Neutrophil (primary cell): Measurements from ENCODE around the genes IRF2BPL, SLIRP and KCNK10.

DNA sequence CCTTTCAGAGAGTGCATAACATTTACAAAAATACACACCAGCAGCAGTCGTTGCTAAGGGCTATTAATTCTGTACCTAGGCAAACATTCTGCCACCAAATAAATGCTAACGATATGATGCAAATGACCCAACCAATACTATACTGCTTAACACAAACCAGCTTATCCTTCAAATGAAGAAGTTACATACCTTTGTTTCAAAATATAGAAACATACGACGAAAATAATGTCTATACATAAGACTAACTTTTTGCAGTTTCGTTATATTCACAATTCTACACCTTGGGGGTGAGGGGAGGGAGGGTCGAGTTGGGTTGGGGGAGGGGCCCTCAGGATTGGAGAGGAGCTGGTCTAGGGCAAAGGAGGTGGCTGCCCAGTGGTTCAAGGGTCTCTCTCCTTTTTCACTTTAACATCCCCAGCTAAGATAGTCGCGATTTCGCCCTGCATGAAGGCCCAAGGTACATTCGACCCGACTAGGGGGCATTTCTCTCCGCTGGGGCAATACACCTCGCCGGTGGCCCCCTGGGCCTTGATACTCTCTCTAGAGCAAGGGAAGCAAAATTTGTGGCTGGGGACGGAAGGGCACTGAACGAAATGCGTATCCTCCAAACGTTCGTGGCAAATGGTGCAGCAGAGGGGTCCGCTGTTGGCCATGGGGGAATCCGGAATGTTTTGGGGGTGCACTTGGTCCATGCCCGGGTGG lies 3.3 kb downstream of the IRF2BPL start:
- PRO-cap: no peak

DNA sequence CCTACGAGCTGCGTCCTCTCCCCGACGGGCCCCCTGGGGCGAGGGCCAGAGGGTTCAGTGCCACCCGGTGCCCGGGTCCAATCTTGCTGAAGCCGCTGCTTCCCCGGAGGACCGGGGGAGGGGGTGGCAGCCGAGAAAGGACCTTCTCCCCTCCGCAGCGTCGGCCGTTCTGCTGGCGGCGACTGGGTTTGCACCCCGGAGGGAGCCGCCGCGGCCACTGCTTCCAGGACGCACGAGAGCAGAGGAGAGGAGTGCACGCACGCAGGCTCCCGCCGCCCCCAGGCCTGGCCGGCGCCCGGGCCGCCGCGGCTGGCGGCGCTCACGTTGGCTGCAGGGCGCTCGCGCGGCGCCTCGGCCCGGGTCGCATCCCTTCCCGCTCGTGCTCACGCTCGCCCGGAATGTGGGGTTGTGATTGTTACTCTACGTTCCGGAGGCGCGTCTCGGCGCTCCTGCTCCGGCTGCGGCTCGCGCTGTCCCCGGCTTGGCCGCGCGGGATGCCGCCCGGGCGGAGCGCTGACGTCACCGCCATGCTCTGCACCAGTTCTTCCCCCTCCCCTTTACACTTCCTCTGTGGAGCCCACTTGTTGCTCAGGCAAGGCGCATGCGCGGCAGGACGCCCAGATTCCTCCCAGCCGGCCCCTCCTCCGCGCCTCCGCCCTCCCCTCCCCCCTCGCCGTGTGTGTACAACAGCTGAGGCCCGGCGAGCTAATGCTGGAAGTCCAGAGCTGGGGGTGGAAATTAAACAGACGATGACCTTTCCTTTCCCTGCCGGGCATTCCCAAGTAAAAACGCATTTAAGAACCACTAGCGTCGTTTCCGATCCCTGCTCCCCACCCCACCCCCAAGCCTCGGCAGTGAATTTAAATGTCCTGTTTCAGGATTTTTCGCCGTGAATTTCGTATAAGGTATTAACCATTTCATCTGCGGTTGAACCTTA lies at the start of gene IRF2BPL:
IRF2BPL (minus strand) TSS at position 478 of the 937 bp plus-strand sequence.
- PRO-cap: unidirectional peak, plus-strand start at position 110 of the sequence; unidirectional peak, minus-strand start at position 171 of the sequence; bidirectional peak, plus-strand start at position 722 of the sequence, minus-strand start at position 472 of the sequence

DNA sequence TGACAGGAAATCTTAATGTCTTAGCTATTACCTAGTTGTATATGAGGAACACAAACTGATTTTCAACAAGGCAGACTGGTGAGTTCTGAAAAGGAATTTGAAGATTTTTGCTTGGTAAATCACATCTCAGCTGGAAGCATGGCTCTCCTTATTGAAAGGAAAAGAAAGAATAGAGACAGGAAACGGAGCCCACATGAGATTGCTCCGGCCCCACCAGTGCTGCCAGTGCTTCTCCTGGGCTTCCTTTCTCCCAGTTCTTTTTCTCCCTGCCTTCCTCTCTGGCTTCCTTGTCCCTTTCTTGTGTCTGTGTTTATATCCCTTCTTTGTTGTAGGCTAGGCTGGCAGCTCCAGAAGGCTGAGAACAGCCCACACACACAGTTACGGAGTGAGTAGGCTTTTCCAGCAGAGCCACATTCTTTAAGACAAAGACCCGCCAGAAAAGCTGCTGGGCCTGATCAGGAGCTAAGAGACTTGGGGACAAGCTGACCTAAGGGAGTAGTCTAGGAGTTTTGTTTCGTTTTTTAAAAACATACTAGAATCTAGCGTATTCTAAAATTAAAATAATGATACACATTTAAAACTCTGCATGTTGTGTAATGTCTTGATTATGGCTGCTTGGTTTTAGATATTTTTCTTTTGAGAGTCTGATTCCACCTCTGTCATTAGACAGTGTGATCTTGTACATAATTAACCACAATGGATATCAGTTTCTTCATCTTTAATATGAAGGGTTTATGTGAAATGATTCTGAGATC lies 13.0 kb downstream of the CIPC start:
- PRO-cap: no peak

GRCh38 chr14:77407299-77407498 lies 16.1 kb downstream of the NOXRED1 start:
- PRO-cap: no peak

DNA sequence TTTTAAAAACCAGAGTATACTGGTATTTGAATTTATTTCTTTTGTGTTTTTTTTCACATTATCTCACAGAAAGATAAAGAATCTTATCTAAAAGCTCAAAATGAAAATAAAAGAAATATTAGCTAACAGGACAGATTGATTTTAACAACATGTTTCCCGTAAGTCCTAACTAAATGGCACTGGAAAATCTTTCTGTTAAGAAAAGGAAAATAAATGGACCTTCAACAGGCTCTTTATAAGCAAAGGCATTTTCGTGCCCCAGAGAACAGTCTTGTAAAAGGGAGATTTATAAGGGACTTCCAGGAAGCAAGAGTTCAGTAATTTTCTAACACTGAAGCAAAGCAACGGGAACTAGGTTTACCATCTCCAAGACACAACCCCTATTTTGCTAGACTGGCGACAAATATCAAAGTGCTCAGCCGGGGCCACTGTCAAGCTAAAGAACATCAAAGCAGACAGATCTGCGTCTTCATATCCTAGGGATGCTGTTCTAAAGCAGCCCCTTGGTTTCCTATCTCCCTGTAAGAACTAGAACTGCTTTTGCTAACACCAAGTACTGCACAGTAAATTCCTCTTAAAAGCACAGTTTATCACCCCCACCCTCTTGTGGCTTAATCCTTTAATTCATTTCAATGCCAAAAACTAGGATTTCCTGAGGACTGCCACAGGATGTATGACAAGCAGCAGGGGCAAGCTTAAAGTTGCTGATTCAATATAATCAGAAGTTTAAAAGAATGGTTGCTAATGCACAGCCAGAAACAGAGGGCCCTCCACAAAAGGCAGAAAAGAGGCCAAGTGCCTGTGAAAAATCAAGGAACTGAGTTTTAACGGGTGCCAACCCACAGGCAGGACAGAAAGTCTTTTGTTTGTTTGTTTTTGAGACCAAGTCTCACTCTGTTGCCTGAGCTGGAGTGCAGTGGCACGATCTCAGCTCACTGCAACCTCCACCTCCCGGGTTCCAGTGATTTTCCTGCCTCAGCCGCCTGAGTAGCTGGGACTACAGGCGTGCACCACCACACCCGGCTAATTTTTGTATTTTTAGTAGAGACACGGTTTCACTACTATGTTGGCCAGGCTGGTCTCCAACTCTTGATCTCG lies 43.9 kb upstream of the ISM2 start:
- PRO-cap: no peak

DNA sequence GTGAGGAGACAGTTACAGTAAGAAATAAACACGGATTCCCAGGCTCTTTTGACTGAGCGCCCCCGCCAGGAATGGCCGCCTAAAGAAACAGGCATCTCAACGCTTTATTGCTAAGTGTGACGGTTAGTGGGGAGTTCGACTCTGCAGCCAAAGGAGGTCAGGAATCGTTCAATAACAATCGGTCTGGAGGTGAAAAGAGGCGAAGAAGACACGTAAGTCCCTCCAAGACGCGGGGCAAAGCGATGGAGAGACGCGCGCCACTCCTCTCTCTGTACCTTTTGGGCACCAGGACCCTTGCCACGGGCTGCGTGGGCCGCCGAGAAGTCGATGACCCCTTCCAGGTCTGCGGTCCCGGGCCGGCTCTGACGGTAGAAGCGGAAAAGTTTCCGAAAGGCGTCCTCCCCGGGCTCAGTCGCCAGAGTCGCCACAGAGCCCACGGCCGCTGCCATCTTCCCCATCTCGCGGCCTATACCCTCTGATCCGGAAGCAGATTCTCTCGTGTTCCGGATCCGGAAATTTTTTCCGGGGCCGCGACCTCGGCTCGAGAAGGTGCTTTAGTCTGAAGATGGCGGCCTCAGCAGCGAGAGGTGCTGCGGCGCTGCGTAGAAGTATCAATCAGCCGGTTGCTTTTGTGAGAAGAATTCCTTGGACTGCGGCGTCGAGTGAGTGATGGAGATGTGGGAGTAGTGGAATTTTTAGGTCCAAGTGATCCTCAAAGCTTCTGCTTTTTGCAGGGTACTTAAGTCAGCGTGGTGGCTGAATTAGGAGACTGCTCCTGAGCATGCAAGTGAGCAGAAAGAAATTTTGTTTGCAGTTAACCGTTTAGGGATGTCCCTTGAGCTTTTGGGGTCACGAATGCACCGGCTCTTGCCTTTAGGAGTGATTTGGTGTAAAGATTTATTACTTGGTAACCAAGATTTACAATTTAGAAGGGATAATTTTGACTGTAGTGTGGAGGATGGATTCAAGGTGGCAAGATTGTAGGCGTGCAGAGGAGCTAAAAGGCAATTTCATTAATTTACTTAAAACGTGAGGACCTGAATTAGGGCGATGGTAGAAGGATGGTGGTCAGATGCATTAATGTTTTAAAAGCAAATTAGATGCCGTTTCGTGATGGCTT lies at the start of gene SLIRP:
SLIRP (plus strand) TSS at position 557 of the 1,120 bp plus-strand sequence.
- PRO-cap: bidirectional peak, plus-strand start at position 557 of the sequence, minus-strand start at position 458 of the sequence

- PRO-cap: no peak
Observed at GRCh38 chr14:77817182-77817506, 17.2 kb downstream of the ADCK1 start.

GRCh38 chr14:77988986-77989396 lies 181.2 kb upstream of the NRXN3 start:
- PRO-cap: no peak

DNA sequence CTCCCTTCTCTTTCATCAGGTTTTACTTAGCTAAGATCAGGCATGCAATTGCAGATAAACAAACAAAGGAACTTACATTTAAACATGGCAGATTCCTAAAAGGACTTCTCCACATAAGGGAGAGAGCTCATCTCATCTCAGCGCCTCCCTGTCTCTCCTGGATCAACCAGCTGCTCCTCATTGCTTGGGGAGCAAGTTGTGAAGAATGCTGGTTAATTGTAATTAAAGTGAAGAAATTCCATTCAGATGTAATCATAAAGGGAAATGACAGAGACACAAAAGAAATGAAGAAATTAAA lies 104.3 kb upstream of the DIO2 start:
- PRO-cap: no peak

DNA sequence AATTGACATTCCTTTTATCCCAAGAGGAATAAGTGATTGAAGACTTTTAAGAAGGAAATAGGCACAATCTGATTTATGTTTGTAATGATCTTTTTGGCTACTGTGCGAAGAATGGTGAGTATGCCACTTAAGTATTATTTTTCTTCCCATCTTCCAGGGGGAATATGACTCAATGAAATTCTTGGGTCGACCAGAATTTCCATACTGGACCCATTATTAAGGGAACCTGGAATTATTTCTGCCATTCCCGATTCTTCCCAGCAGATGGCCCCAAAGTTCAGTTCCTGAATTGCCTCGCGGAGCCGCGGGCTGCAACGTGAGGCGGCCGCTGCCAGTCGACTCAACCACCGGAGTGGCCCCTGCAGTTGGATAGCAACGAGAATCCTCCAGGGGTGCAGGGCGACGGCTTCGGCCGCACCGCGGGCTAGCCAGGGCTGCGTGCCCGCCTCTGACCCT lies 737 bp upstream of the TSHR start:
- PRO-cap: no peak

GRCh38 chr14:81203895-81204412 lies 16.8 kb downstream of the GTF2A1 start:
- PRO-cap: no peak

DNA sequence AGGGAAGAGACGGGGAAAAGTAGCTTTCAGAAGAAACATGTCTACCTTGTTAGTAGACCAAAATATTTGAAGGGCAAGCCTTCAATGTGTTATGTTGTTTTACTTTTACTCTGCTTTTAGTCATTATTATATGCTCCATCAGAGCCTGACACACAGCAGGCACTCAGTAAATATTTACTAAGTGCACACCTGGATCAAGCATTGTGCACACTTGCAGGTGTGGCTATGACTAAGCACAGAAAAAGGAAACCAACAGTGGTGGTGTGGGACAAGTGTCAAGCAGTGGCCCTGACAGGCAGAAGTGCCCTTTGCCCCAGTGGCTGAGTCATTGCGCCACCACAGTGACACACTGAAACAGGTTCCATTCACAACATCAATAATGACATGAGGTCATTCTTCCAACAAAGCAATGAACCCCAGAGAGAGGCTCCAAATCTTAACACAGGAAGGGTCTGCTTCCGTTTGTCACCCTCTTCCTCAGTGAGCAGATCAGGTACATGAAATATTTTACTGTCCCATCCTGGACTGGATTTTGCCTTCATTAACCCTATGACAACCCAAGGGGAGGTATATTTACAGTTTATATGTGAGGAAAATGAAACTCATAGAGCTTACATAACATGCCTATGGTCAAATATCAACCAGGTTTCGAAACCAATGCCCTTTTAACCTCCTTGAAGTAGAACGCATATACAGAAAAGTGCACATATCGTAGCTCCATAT lies 82.6 kb upstream of the GTF2A1 start:
- PRO-cap: no peak

GRCh38 chr14:81470953-81471558 lies 62.6 kb downstream of the SEL1L start:
- PRO-cap: no peak

GRCh38 chr14:87841814-87842180 lies 151.2 kb downstream of the GALC start:
- PRO-cap: no peak

GRCh38 chr14:87963260-87963718 lies 29.7 kb downstream of the GALC start:
- PRO-cap: no peak

GRCh38 chr14:88322319-88322813 lies 703 bp downstream of the KCNK10 start:
- PRO-cap: no peak

DNA sequence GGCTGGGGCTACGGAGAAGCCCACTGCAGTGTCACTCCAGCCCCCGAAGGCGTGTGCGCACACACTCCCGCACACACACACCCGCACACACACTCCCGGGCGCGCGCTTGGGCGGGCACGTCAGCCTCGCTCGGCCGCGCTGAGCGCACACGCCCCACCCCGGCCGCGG lies at the start of gene KCNK10:
KCNK10 (minus strand) TSS at position 109 of the 169 bp plus-strand sequence.
- PRO-cap: no peak

DNA sequence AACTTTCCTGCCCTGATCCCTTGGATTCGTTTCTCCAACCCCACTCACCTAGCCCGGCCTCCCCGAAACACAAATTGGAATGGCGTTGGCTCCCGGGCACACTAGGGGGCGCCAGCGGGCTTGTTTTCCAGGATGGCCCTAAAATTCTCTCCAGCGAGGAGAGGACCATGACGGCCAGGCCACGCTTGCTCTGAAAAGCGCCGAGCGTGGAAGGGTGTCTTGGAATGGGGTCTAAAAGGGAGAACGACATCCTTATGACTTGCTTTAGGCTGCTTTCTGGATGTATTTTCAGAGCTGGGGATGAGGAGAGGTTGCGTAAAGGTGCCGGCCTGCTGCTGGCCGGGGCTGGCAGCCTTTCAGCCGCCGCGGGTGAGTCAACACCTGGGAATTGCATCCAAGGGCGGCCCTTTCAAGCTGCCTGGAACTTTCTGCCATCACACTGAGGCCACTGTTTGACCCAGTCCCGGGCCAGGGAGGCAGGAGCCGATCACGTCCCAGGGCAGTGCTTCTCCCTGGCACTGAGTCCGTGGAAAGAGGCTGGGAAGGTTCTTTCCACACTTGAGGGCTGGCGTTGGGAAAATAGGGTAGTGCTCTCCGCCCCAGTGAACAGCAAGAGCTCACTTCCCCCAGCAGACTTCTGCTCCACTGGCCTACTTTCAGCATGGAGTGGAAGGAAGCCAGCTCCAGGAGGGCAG lies 216.1 kb downstream of the TTC8 start:
- PRO-cap: no peak

DNA sequence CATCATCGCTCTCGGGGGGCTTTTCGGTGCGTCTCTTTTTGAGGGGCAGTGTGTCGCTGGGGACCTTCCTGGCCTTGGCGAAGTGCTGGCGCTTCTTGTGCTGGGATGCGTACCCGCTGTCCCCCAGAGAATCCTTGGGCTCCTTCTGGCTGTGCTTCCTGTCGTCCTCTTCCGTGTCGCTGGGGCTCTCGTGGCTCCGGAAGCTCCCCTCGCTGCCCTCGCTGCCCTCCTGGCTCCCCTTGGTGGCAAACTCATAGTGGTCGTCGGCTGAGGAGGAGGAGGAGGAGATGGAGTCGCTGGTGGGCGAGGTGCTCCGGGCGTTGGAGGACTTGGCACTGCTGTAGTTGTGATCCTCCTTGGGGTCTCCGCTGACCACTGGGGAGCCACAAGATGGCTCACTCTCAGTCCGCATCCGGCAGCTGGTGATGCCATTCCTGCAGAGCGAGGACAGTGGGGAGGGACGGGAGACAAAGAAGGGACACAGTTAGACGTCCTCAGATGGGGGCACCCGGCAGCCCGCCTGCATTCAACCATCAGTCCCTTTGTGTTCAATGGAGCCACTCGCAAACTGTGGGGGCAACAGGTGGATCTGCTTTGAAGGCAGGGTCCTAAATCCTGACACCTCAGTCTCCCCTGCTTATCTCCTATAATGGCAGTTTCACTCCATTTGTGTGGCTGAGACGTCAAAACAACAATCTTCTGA lies 254.3 kb downstream of the FOXN3 start:
- PRO-cap: no peak

- PRO-cap: no peak
Observed at GRCh38 chr14:89186912-89187553, 230.0 kb downstream of the FOXN3 start.